Measurements from ENCODE around the genes ARMC2 and MICAL1.

- PRO-cap, result bidirectional peak, plus-strand start at chr6:108558170, minus-strand start at chr6:108558041
These were observed 2.8 kb upstream of the FOXO3 start for GRCh38 chr6:108557742-108558438.

- PRO-cap, result no peak
These were observed 44.8 kb downstream of the FOXO3 start for GRCh38 chr6:108605402-108605969.

DNA sequence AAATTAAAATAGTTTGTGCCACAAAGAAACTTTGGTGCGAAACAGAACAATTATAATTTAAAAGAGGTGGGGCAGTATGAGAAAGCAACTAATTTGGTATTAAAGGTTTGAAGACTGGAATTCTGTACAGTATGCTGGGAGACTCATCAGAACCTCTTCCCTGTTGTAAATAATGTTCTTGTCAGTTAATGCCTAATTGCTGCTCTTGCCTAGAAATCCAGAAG, 45.2 kb downstream of the FOXO3 start:
- PRO-cap, result no peak

DNA sequence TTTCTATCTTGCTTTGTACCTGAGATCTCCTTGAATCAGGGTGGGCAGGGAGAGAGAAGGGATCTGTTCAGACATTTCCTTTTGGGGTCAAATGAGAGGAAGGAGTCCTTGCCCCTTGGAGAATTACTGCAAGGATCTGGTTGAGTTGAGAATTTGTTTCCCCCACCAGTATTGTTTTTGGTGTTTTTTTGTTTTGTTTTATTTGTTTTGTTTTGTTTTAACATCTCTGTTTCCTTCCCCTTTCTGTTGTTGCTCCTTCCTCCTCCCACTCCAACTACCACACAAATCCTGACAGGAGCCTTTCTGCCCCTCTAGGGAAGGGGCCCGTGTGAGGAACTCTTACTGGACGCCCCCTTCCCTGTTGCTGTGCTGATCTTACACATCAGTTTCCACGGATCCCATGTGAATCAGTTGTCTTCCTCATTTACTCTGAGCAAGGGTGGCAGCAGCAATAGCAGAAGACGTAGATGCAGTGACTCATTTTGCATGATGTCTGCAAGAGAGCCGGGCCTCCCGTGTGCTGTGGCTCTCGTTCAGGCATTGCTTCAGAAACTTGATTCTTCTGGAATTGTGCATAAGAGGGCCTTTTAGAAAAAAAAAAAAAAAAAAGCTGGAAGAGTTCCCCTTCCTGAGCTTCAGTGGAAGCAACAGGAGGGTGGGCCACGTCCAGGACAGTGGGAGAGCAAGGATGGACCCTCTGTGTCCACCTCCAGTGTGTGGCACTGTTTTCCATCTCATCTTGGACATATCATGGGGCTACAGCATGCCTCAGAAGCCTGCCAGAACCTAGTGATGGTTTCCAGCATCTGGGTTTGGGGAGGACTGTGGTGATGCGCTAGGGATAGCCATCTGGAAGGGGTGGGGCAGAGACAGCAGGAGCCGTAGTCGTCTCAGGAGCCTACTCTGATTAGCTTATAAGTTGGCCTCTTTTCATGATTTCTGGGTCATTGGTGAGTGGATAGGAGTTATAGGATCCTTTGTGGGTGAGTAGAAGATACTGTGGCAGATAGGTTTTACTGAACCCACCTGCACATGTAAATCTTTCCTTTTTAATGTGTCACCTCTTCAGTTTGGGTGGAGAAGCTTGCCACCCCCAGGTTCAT, 62.0 kb downstream of the FOXO3 start:
- PRO-cap, result bidirectional peak, plus-strand start at position 485 of the sequence, minus-strand start at position 431 of the sequence

DNA sequence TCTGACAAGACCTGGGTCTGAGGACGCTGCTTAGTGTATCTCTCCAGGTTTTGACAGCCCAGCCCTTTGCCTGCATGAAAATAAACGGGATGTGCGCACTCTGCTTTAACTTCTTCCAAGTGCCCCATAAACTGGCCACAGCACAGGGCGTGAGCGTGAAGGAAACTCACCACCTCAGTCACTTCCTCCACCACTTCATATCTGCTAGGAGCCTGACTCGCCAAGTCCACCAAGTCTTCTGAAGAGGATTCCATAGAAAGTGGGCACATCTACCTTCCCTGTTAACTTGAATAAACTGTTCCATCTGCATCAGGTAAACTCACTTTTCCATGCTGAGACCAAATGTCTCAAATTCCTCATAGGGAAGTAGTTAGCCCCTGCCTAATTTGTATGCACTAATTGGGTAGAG, 109.1 kb upstream of the ARMC2 start:
- PRO-cap, result no peak

DNA sequence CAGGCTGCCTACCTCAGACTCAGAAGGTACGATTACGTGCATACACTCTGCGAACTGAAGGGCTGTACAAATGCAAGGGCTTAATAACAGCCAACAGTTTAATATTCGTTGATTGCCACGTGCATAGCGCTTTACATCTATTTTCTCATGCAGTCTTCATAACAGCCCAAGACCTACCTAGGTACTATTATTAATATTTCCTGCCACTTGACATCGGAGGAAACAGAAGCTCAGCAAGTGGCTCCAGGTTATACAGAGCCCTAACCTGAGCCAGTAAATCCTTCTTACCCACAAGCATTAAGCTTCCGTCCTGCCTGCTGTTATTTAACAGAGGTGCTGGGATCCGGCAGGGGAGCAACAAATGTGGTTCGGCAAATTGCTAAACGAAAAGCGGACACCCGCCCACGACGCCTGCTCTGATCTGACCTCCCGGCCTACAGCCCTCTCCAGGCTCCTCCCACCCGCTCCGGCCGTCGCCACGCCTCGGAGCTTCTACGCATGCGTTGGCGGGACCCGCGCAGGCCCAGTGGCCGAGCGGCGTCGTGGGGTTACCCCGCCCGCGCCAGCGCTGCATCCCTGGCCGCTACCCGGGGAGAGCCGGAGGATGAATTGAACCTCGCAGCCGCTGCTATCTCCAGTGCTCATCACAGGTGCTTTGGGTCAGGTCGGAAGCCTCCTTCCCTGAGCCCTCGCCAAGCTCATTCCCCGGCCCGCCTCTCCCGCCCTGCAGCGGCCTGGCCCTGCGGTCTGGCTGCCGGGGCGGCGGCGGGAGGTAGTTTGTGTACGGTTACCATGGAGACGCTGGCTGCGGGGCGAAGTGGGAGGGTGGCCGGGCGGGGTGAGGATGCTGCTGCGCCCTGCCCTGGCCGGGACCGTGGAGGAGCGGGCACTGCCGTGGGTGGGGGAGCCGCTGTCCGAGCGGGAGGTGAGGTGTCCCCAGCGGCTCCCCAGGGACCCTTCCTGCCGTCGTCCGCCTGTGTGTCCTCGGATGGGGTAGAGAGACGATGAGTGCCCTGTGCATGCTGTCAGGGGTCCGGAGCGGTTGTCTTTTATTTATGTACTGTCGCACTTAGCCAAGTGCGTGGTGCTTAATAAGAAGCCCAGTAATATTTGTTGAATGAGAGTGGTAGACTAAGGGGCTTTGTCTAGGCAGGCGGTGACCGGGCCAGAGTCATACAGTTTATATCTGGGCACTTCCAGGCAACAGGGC, at the start of gene ARMC2:
ARMC2 (plus strand) TSS at position 526 of the 1,210 bp plus-strand sequence.
- PRO-cap, result bidirectional peak, plus-strand start at position 526 of the sequence, minus-strand start at position 418 of the sequence; unidirectional peak, plus-strand start at position 889 of the sequence

- PRO-cap, result no peak
These were observed 26.1 kb downstream of the ARMC2 start for GRCh38 chr6:108874285-108874846.

GRCh38 chr6:108876939-108877734, 28.9 kb downstream of the ARMC2 start:
- PRO-cap, result bidirectional peak, plus-strand start at chr6:108877258, minus-strand start at chr6:108877084

DNA sequence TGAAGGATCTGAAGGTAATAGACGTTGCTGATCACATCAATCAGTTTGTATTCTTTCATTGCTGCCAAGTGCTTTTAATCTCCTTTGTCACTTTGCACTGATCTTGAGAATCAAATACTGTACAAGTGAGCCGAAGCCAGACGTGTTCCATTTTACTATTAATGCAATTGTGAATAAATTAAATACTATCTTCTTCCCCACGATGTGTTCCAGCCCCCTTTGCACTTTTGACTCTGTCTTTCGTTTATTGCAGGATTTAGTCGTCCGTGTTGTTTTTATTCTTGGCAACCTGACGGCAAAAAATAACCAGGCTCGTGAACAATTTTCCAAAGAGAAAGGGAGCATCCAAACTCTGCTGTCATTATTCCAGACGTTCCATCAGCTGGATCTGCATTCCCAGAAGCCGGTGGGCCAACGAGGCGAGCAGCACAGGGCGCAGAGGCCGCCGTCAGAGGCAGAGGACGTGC, 104.6 kb downstream of the ARMC2 start:
- PRO-cap, result no peak

- PRO-cap, result no peak
These were observed 142.3 kb downstream of the CEP57L1 start for GRCh38 chr6:109237523-109237992.

GRCh38 chr6:109351450-109352287, 30.6 kb downstream of the CD164 start:
- PRO-cap, result no peak

DNA sequence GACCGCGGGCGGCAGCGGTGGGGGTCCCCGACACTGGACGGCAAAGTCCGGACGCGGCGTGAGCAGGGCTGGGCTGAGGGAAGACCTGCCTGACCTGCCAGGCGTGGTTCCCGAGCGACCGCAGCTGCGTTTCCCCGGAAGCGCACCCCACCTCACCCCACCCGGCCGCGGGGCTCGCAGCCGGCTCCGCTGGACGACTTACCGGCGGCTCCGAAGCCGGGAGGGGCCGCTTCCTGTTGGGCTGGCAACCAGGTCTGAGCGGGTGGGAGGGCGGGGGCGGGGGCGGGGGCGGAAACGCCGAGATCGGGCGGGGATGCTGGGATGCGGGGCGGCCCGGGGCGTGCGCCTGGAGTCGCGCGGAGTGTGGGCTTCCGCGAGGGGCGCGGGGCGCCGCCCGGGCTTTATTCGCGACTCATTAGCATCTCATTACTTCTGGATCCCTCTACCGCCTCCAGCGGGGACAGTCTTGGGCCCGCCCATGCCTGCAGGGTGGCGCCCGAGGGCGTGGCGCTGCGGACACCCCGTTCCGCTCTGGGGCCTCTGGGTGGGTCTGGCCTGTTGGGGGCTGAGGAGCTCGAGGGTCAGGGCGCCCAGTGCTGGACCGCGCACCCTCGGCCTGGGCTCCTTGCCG, at the start of gene MICAL1:
MICAL1 (minus strand) TSS at position 256 of the 631 bp plus-strand sequence.
- PRO-cap, result bidirectional peak, plus-strand start at position 310 of the sequence, minus-strand start at position 188 of the sequence; bidirectional peak, plus-strand start at position 561 of the sequence, minus-strand start at position 417 of the sequence

- PRO-cap, result no peak
These were observed 69.1 kb downstream of the FIG4 start for GRCh38 chr6:109760057-109760687.

GRCh38 chr6:110536948-110537755, 60.7 kb upstream of the SLC22A16 start:
- PRO-cap, result no peak

GRCh38 chr6:110655582-110656253, 159.6 kb downstream of the CDK19 start:
- PRO-cap, result no peak

- PRO-cap, result no peak
These were observed 48.3 kb downstream of the RPF2 start for GRCh38 chr6:111029989-111030648.

DNA sequence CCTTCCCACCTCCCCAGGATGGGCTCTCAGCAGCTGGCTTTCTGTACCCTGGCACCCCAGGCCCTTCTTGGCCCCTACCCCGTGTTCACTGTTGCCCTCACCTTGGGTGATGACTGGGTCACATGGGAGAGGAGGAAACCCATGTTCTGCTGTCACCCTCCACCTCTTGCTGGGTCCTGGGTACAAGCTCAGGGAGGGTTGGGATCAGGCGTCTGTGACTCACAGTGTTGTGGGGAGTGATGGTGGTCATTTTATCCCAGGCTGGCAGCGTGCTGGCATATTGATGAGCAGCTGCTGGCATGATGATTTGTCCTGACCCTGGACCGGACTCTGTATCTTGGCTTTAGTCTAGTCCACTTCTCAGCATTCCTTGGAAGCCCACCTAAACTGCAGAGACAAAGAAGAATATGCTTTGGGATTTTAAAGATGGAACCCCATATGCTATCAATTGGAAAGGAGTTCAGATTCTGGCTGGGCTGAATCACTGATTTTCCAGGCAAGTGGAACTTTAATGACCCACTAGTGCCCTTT, 34.7 kb downstream of the SLC16A10 start:
- PRO-cap, result no peak

- PRO-cap, result no peak
These were observed 24.7 kb downstream of the MFSD4B start for GRCh38 chr6:111283463-111284621.

GRCh38 chr6:111346013-111346433, 86.9 kb downstream of the MFSD4B start:
- PRO-cap, result no peak

- PRO-cap, result no peak
These were observed 70.0 kb downstream of the REV3L start for GRCh38 chr6:111412716-111413714.